Subcutaneous preadipocyte (primary cell): ENCODE data around the gene GYPA.

- CAGE, long polyA plus RNA, result no peak
Observed at GRCh38 chr4:144140464-144140811, at the start of gene GYPA. Gene GYPA, minus strand, starts transcription at chr4:144140718.

DNA sequence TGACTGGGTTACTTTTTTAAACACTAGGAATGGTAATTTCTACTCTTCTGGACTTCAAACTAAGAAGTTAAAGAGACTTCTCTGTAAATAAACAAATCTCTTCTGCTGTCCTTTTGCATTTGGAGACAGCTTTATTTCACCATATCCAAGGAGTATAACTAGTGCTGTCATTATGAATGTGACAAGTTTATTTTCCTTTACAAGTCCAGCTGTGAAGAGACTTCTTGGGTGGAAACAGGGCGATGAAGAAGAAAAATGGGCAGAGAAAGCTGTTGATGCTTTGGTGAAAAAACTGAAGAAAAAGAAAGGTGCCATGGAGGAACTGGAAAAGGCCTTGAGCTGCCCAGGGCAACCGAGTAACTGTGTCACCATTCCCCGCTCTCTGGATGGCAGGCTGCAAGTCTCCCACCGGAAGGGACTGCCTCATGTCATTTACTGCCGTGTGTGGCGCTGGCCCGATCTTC, 32.8 kb downstream of the SMAD1 start:
- CAGE, long polyA plus RNA, result no peak

- CAGE, long polyA plus RNA, result no peak
Observed at GRCh38 chr4:145735476-145735723, 55.5 kb downstream of the C4orf51 start.

DNA sequence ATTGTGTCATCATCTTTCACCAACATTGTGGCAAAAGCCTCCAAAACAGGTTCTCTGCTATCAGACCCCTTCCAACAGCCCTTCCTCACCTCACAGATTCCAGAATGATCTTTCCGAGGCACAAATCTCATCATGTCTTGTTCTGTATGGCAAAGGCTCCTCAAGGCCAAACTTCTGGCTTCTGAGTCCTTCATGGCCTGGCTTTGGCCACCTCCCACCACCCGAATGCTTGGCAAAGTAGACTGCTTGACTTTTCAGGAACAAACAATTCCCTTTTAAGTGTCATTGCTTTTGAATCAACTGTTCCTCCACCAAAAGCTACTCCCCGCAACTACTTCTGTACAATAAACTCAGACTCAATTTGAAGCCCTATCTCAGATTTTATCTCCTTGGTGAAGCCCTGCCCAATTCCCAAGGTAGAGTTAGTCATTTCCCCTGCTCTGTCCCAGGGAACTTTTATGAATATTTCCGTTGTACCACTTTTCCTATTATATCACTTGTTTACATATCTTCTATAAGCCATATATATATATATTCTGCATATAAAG, 102.7 kb downstream of the C4orf51 start:
- CAGE, long polyA plus RNA, result no peak

DNA sequence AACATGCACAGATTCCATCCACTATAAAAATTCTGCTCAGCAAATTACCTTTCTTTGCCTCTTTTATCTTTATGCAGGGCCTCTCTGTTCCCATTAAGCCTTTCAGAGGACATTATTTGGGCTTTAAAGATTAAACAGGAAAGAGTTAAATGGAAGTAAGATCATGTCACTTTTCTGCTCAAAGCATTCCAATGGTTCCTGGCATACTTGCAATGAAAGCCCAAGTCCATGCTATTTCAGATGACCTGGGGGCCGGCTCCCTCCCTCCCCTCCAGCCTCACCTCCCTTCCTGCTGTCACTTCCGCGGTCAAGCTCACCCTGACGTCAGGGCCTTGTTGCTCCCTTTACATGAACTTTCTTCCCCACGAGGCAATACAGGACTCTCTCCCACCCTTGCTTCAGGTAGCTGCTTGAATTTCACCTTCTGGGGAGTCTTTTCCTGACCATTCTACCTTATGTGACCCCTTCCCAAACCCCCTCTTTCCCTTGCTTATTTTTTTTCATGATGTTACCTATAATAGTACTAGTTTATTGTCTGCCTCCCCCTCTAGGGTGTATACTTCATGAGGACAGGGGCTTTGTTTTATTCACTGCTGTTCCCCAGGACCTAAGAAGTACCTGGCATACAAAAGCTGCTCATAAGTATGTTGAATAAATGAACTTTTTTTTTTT, 125.7 kb downstream of the C4orf51 start:
- CAGE, long polyA plus RNA, result no peak

DNA sequence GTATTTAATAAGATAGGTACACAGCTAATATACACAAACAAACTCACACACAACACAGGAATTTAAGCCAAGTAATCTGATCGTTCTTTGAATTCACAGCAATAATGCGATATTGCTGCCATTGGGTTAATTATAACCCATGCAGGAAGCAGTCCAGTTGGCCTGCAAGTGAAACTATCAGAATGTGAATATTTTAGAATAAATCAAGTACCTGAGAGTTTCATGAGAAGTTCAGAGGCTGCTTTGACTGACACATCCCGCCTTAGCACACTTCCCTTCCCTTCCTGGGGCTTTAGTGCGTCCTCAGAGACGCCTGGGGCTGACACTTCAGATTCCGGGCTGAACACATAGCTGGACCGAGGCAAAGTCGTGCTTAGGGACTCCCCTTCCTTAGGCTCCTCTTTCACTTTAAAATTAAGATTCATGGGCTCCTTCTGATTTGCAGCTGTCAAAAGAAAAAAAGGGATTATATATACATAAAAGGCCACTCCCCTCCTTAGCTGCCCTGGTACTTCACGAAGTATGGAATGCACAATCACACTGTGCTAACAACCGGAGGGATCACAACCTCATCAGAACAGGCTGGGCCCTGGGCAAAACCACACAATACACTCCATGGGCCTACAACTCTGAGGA, 68.5 kb downstream of the ZNF827 start:
- CAGE, long polyA plus RNA, result no peak

GRCh38 chr4:146522781-146523153, 1.0 kb upstream of the SLC10A7 start:
- CAGE, long polyA plus RNA, result no peak

GRCh38 chr4:147057674-147057873, 111.9 kb upstream of the TTC29 start:
- CAGE, long polyA plus RNA, result no peak

- CAGE, long polyA plus RNA, result no peak
Observed at GRCh38 chr4:147361614-147362130, 119.2 kb upstream of the EDNRA start.

GRCh38 chr4:147362767-147363581, 117.9 kb upstream of the EDNRA start:
- CAGE, long polyA plus RNA, result no peak

- CAGE, long polyA plus RNA, result no peak
Observed at GRCh38 chr4:147684425-147684925, 512 bp upstream of the PRMT9 start.

DNA sequence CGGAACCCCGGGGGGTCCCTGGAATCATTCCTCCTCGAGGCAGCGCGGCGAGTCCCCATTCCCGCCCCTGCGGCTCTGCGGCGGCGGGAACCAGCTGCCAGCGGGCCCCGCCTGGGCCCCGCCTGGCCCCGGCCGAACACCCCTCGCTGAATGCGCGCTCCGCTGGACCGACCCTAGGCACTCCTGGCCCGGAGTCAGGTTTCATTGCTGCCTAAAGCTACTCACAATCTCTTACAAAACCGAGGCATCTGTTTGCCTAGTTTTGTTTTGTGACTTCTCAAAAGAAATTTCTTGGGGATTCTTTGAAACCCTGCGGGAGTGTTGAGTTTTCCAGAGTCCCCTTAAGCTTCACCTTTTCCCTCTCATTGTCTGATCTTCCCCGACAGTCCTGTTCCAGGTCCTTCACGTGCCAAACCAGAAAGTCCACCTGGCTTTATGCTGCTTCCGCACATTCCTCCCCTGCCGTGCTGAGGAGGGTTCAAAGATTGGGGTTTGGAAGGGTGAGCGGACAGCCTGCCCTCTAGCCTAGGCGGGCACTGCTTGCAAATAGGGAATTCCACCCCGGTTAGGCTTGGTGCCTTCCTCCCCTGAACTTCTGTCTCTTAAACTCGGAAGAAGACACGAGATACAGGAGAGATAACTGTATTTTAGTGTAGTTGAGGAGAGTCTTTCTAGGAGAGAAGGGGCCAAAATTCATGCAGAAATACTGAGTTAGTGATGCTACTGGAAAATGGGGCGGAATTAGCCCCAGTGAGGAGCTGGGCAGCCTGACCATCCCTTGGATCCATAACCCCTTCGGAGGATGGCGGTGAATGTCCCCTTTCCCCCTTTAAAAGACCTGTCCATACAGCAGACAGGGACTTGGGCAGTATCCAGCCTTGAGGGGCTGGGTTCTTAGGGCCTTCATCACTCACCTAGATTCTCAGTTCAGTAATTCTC, 979 bp downstream of the ARHGAP10 start:
- CAGE, long polyA plus RNA, result no peak

GRCh38 chr4:147756066-147756321, 24.1 kb downstream of the ARHGAP10 start:
- CAGE, long polyA plus RNA, result no peak

DNA sequence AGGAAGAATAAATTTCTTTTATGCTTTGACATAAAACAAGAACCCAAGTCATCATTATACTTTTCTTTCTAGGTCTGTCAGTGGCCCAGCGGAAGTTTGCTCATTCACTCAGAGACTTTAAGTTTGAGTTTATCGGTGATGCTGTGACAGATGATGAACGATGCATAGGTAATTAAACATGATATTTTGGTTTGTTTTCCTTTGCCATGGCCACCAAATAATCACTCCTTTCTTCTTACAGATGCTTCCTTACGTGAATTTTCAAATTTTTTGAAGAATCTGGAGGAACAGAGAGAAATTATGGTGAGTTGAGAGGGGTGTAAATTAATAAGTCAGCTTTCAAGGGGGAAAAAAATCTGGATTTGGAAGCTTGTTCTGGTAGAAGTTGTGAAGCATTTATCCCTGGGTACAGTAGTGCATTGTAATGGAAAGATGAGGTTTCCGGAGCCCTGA, 90.8 kb downstream of the ARHGAP10 start:
- CAGE, long polyA plus RNA, result no peak

- CAGE, long polyA plus RNA, result no peak
Observed at GRCh38 chr4:147825918-147826710, 94.2 kb downstream of the ARHGAP10 start.

DNA sequence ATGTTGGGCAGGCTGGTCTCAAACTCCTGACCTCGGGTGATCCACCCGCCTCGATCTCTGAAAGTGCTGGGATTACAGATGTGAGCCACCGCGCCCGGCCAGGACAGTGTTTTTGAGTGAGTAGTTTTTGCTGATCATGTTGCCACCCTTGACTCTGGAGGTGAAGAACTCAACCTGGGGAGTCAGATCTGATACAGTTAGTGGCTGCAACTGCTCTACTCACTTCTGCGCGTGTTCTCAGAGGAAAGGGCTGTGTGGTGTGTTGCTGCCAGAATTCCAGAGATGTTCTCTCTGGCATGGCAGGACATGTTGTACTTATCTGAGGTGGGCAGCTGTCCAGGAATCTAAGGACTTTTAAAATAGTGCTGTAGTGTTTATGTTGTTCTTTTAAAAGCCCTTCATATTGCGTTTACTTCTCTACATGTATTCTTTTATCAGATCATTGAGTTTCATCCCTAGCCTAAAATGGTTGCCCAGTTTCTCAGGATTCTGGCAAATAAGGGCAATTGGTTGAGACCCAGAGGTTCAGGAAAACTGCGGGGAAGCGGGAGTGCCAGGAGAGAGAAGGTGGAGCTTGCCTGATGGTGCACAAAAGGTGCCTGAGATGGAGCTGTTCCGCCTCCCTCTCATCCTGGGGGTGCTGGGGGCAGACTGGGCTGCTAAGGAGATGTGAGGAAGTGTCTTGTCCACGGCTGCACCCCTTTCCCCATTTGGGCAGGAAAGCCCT, 97.7 kb downstream of the ARHGAP10 start:
- CAGE, long polyA plus RNA, result no peak

GRCh38 chr4:148013658-148014142, 281.8 kb downstream of the ARHGAP10 start:
- CAGE, long polyA plus RNA, result no peak

GRCh38 chr4:148044211-148044863, 312.4 kb downstream of the ARHGAP10 start:
- CAGE, long polyA plus RNA, result no peak

DNA sequence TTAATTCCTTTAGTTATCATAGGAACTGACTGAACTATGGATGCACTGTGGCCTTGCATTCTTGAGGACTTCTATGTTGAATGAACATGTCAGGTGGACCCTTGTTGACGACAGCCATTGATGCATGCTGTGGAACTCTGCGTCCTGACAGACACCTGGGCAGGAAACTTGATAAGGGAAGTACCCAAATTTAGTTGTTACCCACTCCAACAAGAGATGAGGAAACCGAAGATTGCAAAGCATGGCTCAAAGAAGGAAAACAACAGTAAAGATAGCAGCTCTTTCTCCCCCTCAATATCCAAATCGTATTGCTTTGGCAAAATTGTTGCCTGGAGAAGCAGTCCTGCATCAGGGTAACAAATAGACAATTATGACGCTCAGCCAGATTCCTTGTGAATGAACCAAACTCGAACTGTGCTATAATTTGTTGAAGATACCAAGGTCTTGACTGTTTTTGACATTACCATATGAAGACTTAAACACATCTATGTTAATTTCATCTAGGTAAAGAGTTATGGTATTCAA, 540.1 kb upstream of the NR3C2 start:
- CAGE, long polyA plus RNA, result no peak

DNA sequence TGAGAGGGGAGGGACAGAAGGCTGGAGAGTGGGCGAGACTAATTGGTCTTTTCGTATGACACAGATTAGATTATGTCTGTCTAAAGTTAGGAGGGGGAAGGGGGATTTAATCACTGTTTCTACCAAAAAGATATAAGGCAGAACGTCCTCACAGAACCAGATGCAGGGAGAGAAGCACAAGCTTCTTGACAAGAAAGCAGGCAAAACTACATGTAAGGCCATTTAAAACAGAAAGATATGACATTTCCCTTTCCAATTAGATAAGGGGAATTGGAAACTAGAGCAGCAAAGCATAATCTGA, 535.7 kb downstream of the IQCM start:
- CAGE, long polyA plus RNA, result no peak